Kidney (tissue), 2 donors: Measurements from ENCODE around the gene FAM210B.

GRCh38 chr20:51650884-51651185, 108.3 kb upstream of the NFATC2 start:
- PRO-cap, result no peak
- RRBS, result no CpG with 5 or more reads among the region's 5 CpGs

DNA sequence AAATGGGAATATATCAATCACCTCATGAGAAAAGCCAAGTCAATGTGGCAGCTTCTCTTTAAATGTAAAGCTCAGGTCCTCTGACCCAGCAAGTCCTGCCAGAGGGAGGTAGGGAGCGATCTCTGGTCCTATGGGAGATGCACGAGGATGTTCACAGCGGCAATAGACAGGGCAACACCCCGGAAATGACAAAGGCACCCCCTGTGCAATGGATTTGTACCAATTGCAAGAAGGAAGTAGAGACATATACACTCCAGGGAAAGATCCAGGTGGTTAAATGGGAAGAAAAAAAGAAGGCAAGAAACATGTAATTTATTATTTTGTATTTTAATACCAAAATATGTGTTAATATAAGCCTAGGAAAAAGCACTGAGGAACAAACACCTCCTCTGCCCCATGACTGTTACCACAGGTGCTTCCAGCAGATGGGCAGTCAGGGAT, 20.9 kb downstream of the ATP9A start:
- PRO-cap, result no peak
- RRBS, result no CpG with 5 or more reads among the region's 4 CpGs

DNA sequence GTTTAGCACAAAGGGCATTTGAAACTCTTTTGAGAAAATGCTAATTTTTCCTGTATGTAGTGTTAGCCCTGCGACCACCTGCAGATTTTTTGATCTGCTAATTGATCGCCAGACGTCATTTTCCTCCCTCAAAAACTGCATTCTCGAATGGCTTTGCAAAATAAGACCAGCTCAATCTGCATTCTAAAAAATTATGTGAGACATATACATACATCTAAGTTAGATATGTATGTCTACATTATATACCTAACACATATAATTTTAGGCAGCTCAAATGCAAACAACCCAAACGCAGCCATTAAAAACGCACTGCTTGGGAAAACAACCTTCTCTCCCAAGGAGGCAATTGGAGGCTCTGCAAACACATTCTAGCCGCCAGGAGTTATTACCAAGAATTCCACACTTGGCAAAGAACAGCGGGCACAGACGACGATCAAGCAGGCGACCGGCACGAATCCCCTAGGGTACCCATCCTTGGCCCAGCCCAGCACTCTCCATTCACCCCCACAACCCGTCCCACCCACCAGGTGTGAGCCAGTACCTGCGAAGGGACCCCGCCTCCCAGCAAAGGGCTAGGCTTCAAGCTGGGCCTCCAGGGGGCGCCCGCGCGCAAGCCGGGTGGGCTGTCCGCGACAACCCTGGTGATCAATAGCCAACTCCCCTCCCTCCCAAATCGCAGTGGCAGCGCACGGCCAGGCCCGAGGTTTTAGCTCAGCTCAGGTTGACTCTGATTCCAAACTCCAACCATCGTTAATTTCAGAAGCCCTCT, 2.4 kb downstream of the SALL4 start:
- PRO-cap, result no peak
- RRBS, result no CpG with 5 or more reads among the region's 28 CpGs

DNA sequence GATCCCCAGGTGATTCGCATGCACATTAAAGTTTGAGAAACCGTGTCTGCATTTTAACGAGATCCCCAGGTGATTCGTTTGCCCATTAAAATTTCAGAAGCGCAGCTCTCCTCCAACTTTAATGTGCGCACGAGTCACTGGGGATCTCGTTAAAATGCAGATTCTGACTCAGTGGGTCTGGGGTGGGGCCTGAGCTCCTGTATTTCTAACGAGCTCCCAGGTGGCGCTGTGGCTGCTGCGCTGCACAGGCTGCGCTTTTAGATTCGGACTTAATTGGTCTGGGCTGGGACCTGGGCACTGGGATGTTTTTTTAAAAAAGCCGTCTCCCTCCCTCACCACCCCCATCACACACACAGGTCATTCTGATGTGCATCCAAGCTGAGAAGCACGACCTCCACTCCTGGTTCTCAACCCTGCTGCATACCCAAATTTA, 86.0 kb downstream of the ZFP64 start:
- PRO-cap, result no peak
- RRBS, result no CpG with 5 or more reads among the region's 15 CpGs

- PRO-cap, result no peak
- RRBS, result no CpG with 5 or more reads among the region's 11 CpGs
Observed at GRCh38 chr20:52409997-52410653, 218.5 kb upstream of the ZFP64 start.

GRCh38 chr20:52490842-52491162, 299.2 kb upstream of the ZFP64 start:
- PRO-cap, result no peak
- RRBS, result no CpG with 5 or more reads among the region's 8 CpGs

GRCh38 chr20:53117731-53118291, 145.7 kb downstream of the TSHZ2 start:
- PRO-cap, result no peak
- RRBS, result no CpG with 5 or more reads among the region's 6 CpGs

DNA sequence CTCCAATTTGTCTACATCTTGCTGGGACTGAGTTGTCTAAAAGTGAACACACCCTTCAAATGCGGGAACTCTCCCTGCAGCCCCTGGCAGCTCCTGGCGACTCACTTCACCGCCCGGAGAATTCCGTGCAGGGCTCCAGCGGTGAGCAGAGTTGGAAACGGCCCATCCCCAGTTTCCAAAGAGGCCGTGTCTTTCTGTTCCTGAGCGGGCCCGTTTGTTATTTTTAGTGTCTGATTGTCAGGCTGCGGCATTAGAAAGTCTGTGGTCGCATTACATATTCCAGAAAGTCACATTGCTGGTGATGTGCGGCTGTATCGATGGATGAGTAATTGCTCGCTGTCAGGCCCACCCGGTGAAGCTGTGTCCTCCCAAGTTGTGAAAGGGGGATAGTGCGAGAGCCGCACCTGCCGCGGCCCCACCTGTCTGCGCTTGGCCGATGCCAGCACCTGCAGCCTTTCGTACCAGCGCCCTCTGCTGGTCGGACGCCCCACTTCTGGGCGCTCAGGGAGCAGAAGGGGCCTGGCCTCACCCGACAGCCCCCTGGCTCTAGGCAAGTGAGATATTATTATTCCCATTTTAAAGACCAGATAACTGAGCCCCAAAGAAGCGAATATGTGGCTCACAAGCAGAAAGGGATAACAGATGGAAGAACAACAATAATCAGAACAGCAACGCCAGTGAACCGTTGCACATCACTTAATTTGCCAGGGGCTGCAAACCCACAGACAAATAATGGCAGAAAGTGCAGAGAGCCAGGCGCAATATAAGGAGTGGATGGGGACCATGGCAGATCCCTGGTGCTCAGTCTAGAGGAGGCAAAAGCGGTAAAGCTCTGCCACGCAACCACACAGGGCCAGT, 244.9 kb downstream of the TSHZ2 start:
- PRO-cap, result no peak
- RRBS, result no CpG with 5 or more reads among the region's 34 CpGs

- PRO-cap, result no peak
- RRBS, result no CpG with 5 or more reads among the region's 30 CpGs
Observed at GRCh38 chr20:53581837-53582635, 11.6 kb downstream of the ZNF217 start.

GRCh38 chr20:53584221-53584709, 9.4 kb downstream of the ZNF217 start:
- PRO-cap, result no peak
- RRBS, result no CpG with 5 or more reads among the region's 3 CpGs

GRCh38 chr20:53589468-53590118, 4.0 kb downstream of the ZNF217 start:
- PRO-cap, result no peak
- RRBS, result no CpG with 5 or more reads among the region's 12 CpGs

DNA sequence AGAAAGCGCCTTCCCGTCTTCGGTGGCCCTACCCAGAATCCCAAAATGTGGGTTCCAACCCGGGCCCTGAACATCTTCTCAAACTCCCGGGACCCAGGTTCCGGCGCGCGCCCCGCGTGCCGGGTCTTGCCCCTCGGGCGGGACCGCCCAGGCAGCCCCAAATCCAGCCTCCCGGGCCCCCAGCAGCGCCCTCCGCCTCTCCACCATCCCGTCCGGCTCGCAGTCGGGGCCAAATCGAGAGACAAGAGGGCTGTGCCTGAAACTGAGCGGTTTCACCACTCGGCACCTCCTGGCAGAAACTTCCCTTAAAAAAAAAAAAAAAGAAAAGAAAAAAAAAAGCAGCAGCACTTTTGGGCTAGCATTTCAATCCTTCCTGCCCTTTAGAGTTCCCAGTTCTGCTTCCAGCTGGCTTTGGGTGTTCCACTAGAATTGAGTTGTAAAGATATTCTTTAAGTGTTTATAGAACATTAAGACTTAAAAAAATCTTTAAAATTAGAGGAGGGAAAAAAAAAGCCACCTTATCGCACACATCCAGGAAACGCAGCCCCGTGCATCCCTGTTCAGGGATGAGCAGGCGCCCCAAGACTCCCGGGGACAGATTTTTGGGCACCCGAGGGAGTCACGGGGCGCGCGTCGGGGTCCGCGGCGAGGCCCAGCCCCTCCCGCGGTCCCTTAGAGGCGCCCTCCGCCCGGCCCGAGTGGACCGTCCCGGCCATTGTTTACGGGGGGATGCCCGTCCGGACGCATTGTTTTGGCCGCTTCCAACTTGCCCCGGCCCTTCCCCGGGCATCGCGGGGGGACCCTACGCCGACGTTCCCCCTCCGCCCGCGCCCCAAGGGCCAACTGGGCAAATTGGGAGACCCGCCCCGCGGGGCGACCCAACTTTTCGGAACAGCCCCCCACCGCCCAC, 854 bp downstream of the ZNF217 start:
- PRO-cap, result bidirectional peak, plus-strand start at position 188 of the sequence, minus-strand start at position 236 of the sequence; bidirectional peak, plus-strand start at position 711 of the sequence, minus-strand start at position 586 of the sequence
- RRBS, result 0% methylated on average over 5 of the region's 68 CpGs

DNA sequence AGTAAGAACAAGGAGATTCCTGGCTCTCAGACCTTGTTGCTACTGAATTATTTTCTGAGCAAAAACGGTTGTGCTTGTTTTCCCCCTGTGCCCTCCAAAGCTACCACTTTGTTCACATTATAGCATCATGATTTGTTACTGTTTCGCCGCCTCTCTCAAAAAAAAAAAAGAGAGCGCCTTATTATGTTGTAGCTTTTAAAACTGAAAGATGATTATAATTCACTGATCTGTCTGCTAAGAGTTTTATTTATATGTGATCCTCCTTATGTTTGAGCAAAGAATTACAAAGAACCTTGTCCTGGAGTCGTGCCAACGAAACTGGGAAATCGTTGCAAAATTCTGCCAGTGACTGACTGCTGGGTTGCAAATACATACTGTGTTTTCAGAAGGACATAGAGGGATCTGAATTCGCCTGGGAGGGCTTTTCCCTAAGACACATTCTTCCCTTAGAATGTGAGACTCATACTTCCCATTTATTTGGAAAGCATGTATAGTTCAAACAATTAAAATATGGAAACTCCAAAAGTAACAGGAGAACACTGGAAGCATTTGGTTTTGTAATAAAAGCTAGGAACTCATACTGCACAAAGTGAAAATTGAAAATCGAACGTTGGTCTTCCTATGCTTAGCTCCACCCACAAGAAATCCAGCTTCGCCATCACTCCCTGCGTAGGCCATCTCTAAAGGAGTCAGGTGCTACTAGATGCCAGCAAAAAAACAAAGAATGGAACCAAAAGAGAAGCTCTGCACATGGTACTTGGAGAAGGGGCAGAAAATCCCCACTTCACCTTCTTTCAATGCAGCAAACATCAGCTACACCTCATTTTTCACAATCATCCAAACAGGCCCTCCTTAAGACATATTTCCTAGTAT, 2.7 kb upstream of the ZNF217 start:
- PRO-cap, result no peak
- RRBS, result no CpG with 5 or more reads among the region's 12 CpGs

- PRO-cap, result no peak
- RRBS, result no CpG with 5 or more reads among the region's 10 CpGs
Observed at GRCh38 chr20:53609397-53610149, 15.9 kb upstream of the ZNF217 start.

DNA sequence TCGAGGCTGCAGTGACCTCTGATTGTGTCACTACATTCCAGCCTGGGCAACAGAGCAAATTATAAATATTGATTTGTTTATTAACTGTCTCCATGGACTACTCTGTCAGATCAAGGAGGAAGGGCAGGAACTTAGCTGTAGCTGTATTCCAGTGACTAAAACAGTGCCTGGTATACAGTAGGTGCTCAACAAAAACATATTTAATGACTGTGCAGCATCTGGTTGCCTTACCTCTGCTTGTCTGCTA, 117.7 kb upstream of the ZNF217 start:
- PRO-cap, result no peak
- RRBS, result no CpG with 5 or more reads among the region's 1 CpG

DNA sequence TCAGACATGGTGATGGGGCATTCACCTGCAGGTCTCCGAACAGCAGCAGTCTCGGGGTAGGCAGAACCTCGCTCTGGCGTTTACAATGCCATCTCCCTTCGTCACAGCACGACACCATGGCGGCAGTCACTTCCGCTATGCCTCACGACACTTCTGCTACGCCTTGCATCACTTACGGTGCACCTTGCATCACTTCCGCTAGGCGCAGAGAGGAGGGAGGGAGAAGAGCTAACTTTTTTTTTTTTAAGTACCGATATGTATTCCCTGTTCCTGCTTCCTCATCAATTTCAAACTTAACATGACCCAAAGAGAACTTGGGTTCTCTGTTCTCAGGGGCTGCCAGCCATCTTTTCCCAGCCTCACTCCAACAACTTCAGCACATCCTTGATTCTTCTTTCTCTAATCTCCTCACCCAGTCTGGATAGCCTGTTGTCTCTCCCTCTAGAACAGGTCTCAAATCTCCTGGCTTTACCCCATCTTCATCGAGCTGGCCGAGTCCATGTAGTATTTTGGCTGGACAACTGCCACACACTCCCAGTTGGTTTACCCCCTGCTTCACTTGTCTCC, 194.8 kb downstream of the BCAS1 start:
- PRO-cap, result no peak
- RRBS, result no CpG with 5 or more reads among the region's 16 CpGs

DNA sequence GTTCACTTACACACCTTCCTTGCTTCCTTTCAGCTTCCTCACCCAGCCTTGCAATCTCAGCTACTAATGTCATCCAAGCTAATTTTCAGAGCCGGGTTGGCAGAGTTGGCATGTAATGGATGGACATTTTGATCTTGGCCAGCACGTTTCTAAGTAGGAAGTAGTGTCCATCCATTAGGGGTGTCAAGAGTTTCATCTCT, 60.5 kb downstream of the PFDN4 start:
- PRO-cap, result no peak
- RRBS, result no CpG with 5 or more reads among the region's 2 CpGs

DNA sequence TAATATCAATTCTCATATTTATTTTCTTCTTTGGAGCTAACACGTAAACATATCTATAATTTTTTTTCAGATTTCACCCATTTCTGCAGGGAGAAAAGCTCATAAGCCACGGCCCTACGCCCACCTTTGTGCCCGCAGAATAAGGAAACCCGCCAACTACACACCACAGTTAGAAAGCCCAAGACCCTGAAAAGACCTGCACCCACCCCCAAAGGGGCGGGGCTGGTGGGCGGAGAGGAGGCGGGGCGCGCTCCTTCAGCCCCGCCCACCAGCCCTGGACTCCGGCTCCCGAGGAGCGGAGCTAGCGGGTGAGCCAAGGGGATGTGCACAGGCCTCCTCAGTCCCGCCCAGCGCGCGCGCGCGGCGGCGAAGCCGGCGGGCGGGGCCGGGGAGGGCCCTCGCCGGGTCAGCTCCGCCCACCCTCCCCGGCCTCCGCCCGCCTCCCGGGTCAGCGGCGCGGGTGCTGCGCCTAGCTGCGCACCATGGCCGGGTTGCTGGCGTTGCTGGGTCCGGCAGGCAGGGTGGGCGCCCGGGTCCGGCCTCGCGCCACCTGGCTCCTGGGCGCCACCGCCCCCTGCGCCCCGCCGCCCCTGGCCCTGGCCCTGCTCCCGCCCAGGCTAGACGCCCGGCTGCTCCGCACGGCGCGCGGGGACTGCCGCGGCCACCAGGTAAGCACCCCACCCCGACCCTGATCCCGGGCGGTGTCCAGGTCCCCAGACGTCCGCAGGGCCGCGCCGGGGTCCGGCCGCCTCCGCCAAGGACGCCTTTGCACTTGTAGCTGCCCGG, at the start of gene FAM210B:
FAM210B (plus strand) TSS at position 451 of the 786 bp plus-strand sequence.
- PRO-cap, result unidirectional peak, plus-strand start at position 451 of the sequence
- RRBS, result 1% methylated on average over 40 of the region's 76 CpGs

DNA sequence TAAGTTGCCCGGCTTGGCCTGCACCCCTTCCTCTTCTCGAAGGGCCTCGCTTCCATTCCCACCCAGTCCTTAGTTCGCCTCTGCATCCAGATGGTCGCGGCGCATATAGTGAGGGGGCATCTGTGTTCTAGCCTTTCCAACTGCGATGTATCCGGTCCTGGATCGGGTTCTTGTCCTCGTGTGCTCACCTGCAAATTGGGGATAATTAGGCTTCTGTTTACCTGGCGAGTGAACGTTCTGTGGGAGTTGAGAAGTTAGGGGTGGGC, 332 bp downstream of the CSTF1 start:
- PRO-cap, result no peak
- RRBS, result no CpG with 5 or more reads among the region's 13 CpGs

- PRO-cap, result no peak
- RRBS, result no CpG with 5 or more reads among the region's 7 CpGs
Observed at GRCh38 chr20:56465947-56466322, 2.5 kb upstream of the RTF2 start.